ENCODE data around the genes UPP1 and ZPBP.

GRCh38 chr7:47259765-47260221 is 322.1 kb downstream of the TNS3 start:
- RRBS, 2 experiments, result no CpG with 5 or more reads among the region's 1 CpG

DNA sequence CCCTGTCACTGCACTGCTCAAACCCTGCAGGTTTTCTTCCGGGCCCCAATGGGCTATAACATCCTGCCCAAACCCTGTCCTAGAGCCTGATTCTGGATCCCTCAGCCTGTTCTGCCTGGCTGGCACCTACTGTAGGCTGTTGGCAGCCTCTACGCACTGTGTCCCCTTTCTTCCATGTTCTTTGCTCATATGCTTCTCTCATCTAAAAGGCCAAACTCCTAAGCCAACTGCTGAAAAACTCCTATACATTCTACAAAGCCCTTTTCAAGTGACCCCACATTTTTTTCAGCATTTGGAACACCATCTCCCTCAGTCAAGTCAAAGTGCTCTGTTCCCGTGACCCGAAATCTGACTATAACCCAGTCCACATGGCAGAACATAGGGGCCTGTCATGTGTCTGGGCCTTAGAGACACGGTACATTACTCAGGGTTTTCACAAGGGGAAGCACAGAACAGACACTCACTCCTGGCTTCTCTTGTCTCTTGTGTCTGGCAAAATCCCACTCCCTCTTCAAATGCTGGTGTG is 253.1 kb downstream of the TNS3 start:
- RRBS, 2 experiments, result no CpG with 5 or more reads among the region's 5 CpGs

GRCh38 chr7:47354707-47355648 is 226.9 kb downstream of the TNS3 start:
- RRBS, 2 experiments, result no CpG with 5 or more reads among the region's 26 CpGs

DNA sequence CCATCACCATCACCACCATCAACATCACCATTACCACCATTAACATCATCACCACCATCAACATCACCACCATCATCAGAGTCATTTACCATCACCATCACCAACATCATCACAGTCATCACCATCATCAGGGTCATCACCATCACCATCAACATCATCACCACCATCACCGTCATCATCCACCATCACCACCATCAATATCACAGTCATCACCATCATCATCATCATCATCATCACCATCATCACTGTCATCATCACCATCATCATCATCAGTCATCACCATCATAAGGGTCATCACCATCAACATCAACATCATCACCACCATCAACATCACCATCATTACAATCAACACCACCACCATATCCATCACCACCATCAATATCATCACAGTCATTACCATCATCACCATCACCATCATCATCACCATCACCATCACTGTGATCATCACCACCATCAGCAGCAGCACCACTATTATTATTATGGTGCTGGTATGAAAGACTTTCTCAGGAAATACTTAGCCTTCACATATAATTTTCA is 219.0 kb downstream of the TNS3 start:
- RRBS, 2 experiments, result no CpG with 5 or more reads among the region's 1 CpG

- RRBS, 2 experiments, result no CpG with 5 or more reads among the region's 4 CpGs
Measured at GRCh38 chr7:47457439-47458057, 124.4 kb downstream of the TNS3 start.

DNA sequence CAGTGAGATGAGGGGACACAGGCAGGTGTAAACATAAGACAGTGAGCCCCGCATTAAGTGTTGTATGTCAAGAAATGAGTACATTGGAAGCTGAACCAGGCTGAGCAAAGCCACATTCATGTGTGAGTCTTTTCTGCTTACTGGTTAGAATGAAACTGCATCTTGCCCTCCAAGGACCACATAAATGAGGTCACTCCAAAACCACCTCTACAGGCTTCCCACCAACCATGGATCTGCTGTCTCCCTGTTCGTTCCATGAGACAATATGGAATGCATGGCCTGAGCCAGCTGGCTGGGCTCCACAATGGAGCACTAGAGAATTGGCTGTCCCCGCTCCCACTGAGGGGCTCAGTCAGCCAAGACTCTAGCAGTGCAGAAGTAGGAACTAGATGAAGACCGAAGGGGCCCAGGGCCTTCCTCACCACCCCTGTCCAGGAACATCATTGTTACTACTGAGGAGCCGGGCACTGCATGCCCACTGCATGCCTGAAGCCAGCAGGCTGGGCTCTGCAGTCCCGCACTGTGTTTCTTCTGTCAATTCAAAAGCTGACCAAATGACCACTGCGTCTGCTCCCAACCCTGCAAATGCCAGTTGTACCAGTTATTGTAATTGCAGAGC is 120.7 kb downstream of the TNS3 start:
- RRBS, 2 experiments, result no CpG with 5 or more reads among the region's 7 CpGs

- RRBS, 2 experiments, result no CpG with 5 or more reads among the region's 19 CpGs
Measured at GRCh38 chr7:47485035-47485987, 96.6 kb downstream of the TNS3 start.

DNA sequence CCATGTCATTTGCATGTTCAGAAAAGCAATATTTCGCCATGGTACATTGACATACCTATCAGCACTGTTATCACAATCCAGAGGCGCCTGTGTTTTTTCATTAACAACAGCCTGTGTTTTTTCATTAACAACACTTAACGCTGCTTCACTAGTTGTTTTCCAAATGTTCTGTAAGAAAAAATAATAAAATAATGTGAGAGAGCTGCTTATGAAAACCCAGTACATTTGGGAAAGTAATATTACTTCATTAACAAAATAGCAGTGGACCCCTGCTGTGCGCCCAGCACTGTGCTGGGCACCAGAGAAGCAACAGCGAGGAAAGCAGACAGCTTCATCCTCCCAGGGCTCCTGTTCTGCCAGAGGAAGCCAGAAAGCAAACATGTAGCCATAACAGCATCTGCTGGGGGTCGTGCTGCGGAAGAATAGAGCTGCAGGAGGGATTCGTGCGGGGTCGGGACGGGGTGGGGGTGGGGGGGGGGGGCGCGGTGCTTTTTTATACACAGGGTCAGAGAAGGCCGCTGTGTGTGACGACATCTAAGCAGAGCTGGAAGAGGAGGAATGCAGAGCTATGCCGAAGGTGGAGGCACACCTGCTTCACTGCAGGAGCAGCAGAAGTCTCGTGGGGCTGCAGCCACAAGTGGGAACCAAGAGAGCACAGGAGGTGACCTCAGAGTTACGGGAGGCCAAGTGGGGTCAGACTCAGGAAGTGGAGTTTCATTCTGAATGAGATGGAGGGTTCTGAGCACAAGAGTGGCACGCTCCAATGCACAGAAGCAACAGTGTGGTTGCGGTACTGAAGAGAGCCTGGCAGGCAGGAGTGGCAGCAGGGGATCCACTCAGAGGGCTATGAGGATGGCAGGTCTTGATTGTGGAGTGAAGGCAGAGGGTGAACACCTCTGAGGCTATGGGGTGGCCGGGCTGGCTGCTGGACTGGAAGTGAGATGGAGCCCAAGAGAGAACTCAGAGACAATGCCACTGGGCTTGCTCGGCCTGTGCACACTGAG is 11.2 kb downstream of the PKD1L1 start:
- RRBS, 2 experiments, result no CpG with 5 or more reads among the region's 22 CpGs

DNA sequence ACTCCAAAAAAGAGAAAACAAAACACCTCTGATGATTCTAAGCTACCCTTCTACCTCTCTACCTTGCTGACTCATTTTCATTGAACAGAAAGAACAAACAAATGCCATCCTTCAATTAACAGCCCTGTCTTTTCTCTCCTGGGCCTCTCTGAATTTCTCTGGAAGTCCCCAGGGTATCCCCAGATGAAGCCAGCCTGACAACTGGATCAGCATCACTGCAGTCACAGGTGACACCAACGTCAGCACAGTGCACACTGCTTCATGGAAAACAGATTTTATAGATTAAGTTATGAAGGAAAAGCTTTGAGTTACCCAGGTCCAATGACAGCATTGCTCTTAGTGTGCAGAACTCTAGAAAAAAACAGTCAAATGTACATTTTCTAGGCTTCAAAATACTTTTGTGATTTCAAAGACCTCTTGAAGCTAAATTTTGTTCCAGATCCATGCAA is 5.6 kb downstream of the HUS1 start:
- RRBS, 2 experiments, result no CpG with 5 or more reads among the region's 1 CpG

GRCh38 chr7:48088934-48089415 is at the start of gene UPP1:
TSS of gene UPP1 (plus strand) at chr7:48089265.
- RRBS, 2 experiments, result under 1 to 1% methylated on average over 29 of the region's 44 CpGs

DNA sequence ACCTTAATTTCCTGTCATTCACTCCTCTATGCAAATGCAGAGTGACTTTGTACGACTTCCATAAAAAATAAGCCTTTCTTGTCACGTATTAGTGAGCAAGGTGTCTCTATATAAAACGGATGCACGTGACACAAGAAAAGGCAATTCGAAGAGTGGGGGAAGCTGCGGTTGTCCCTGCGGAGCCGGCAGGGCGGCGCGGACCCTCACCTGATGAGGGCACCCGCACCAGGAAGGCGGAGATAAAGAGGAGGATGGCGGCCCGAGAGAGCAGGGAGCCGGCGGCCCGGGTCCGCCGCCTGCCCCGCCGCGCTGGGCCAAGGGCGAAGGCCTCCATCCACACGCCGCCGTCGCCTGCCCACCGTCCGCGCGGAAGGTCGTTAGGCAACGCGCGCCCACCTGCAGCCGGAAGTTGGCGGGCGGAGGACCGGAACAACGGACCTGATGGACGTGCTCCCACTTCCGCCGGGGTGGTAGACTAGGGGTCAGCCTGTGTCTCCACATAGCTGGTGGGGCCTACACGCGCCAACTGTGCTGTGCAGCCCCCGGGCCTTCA is at the start of gene ZPBP:
Gene ZPBP (minus strand): TSS at position 386 of the 553 bp plus-strand sequence.
- RRBS, 2 experiments, result 14 to 22% methylated on average over 11 to 17 of the region's 47 CpGs

GRCh38 chr7:50182849-50183176 is 87.1 kb downstream of the SPATA48 start:
- RRBS, 2 experiments, result no CpG with 5 or more reads among the region's 3 CpGs

GRCh38 chr7:50329849-50330598 is 25.5 kb downstream of the IKZF1 start:
- RRBS, 2 experiments, result no CpG with 5 or more reads among the region's 11 CpGs

GRCh38 chr7:50356706-50357431 is 52.4 kb downstream of the IKZF1 start:
- RRBS, 2 experiments, result 97% methylated on average over 3 of the region's 14 CpGs; no CpG with 5 or more reads in 1 of the 2 experiments

DNA sequence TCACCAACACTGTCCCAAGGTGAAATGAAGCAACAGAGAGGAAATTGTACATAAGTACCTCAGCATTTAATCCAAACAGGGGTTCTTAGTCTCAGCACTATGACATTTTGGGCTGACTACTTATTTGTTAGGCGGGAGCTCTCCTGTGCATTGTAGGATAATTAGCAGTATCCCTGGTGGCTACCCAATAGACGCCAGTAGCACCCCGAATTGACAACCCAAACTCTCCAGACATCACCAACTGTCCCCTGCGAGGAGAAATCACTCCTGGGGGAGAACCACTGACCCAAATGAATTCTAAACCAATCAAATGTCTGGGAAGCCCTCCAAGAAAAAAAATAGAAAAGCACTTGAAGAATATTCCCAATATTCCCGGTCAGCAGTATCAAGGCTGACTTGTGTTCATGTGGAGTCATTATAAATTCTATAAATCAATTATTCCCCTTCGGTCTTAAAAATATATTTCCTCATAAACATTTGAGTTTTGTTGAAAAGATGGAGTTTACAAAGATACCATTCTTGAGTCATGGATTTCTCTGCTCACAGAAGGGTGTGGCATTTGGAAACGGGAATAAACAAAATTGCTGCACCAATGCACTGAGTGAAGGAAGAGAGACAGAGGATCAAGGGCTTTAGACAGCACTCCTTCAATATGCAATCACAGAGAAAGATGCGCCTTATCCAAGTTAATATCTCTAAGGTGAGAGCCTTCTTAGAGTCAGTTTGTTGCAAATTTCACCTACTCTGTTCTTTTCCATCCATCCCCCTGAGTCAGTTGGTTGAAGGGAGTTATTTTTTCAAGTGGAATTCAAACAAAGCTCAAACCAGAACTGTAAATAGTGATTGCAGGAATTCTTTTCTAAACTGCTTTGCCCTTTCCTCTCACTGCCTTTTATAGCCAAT is 47.7 kb downstream of the FIGNL1 start:
- RRBS, 2 experiments, result no CpG with 5 or more reads among the region's 8 CpGs

GRCh38 chr7:50592456-50593336 is 27.5 kb upstream of the DDC start:
- RRBS, 2 experiments, result no CpG with 5 or more reads among the region's 28 CpGs

DNA sequence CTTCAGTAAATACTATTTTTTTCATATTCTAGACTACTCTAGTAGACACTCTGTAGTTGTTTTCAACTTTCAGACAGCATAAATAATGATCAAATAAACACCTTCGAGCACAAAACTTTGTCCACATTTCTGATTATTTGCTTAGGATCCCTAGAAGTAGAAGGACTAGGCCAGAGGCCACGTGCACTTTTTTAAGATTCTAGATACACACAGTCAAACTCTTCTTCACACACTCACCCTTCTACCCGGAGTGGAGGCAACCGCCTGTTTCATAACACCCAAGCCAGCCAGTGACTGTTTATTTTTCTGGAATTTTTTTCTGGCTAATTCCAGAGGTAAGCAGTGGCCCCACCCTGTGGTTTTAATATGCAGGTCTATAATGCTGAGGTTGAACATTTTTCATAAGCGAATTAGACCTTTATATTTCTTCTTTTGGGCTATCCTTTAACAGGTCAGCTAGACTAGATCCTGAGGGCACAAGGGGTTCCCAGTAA is 76.4 kb downstream of the GRB10 start:
- RRBS, 2 experiments, result no CpG with 5 or more reads among the region's 5 CpGs

DNA sequence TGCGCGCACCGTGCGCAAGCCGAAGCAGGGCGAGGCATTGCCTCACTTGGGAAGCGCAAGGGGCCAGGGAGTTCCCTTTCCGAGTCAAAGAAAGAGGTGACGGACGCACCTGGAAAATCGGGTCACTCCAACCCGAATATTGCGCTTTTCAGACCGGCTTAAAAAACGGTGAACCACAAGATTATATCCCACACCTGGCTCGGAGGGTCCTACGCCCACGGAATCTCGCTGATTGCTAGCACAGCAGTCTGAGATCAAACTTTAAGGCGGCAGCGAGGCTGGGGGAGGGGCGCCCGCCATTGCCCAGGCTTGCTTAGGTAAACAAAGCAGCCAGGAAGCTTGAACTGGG is 116.3 kb upstream of the GRB10 start:
- RRBS, 2 experiments, result no CpG with 5 or more reads among the region's 23 CpGs

GRCh38 chr7:50953820-50954298 is 171.2 kb upstream of the GRB10 start:
- RRBS, 2 experiments, result no CpG with 5 or more reads among the region's 3 CpGs

DNA sequence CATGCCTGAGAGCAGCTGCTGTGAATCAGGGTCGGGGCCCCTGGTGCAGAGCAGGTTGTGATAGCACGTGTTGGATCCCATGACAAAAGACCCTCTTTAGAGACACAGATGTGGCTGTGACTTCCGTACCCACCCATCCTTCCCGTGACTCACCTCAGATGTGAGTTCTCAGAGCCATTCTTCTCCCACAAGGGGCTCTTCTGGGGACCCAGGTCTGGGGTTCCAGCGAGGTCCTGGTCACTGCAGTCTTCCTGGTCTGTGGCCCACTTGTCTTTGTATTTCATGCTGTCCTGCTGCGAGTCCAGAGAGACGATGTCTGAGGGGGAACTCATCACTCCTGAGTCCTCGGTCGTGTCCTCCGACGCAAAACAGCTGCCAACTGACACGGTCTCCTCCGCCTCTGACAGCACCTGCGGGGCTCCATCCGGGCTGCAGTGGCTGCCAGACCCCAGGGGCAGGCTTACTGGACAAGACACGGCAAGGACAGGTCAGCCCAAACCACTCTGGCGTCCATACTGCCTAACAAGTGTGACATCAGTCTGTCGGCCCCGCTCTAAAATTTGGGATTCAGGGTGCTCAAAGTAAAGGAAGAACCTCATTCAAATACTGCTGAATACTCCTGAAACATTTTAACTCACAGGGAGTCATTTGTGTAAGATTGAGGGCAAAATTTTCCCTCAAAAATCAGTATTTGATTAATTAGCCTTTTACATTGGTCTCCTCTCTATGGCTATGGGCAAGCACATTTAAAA is 260.7 kb upstream of the GRB10 start:
- RRBS, 2 experiments, result no CpG with 5 or more reads among the region's 19 CpGs